Myometrial cell (primary cell): ENCODE results near the genes FBXO28 and CNIH4.

DNA sequence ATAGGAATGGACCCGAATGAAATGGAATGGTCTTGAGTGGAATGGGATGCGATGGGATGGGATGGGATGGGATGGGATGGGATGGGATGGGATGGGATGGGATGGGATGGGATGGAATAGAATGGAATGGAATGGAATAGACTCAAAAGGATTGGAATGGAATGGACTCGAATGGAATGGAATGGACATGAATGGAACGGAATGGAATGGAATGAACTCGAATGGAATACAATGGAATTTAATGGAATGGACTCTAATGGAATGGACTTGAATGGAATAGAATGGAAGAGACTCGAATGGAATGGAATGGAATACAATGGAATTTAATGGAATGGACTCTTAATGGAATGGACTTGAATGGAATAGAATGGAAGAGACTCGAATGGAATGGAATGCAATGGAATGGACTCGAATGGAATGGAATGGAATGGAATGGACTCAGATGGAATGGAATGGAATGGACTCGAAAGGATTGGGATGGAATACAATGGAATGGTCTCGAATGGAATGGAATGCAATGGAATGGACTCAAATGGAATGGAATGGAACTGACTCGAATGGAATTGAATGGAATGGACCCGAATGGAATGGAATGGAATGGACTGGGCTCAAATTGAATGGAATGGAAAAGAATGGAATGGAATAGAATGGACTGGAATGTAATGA lies 98.8 kb upstream of the FBXO28 start:
- RAMPAGE, long total RNA, result no peak

DNA sequence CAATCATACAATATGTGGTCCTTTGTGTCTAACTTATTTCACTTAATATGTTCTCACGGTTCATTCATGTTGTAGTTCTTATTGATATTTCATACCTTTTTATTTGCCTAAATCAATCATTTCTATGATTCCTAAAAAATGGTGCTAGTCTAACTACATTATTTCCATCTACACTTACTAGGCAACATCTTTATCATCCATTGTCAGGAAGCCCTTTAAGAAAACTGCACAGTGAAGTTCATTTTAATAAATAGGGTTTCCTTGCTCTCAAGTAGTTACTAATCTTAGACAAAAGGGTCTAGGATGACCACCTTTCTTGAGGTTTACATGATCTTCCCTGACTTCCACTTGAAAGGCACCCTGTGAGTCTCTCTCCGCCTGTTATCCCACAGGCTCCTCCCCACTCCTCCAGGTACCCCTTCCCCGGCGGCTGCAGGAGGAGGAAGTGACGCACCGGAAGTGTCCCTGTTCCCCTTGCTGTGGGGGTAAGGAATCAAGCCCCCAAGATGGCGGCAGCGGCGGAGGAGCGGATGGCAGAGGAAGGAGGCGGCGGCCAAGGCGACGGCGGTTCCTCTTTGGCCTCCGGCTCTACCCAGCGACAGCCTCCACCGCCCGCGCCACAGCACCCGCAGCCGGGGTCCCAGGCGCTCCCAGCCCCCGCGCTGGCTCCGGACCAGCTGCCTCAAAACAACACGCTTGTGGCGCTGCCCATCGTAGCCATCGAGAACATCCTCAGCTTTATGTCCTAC lies at the start of gene FBXO28:
FBXO28 (plus strand) TSS at position 488 of the 749 bp plus-strand sequence.
- RAMPAGE, long total RNA, result start-site peak on the plus strand centred at position 478 of the sequence, 16 bp wide, 339 and 147 reads in 2 replicates

GRCh38 chr1:224209977-224210706 lies 27.1 kb downstream of the DEGS1 start:
- RAMPAGE, long total RNA, result no peak

GRCh38 chr1:224219537-224219983 lies 36.5 kb downstream of the DEGS1 start:
- RAMPAGE, long total RNA, result no peak

- RAMPAGE, long total RNA, result no peak
Measured at GRCh38 chr1:224262481-224262883, 67.5 kb downstream of the NVL start.

DNA sequence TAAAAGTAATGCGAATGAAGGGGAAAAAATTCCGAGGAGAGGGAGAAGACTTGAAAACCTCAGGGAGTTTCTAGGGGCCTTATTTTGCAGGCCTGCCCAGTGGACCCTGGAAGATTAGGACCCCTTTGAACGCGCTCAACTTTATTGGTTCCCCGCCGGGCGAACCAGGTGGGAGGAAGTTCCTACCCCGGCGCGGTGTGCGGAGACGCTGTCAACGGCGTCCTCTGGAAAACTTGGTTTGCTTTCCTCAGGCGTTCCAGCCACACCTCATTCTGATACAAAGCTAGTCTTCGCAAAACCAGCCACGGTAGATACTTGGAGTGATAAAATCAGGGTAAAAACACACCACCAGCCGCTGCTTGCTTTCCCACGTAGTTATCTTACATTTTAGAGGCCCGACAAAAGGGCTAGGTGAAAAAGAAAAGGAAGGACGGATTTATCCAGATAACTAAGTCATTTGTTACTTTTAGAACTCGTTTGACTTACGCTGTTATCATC lies 349 bp upstream of the NVL start:
- RAMPAGE, long total RNA, result no peak

DNA sequence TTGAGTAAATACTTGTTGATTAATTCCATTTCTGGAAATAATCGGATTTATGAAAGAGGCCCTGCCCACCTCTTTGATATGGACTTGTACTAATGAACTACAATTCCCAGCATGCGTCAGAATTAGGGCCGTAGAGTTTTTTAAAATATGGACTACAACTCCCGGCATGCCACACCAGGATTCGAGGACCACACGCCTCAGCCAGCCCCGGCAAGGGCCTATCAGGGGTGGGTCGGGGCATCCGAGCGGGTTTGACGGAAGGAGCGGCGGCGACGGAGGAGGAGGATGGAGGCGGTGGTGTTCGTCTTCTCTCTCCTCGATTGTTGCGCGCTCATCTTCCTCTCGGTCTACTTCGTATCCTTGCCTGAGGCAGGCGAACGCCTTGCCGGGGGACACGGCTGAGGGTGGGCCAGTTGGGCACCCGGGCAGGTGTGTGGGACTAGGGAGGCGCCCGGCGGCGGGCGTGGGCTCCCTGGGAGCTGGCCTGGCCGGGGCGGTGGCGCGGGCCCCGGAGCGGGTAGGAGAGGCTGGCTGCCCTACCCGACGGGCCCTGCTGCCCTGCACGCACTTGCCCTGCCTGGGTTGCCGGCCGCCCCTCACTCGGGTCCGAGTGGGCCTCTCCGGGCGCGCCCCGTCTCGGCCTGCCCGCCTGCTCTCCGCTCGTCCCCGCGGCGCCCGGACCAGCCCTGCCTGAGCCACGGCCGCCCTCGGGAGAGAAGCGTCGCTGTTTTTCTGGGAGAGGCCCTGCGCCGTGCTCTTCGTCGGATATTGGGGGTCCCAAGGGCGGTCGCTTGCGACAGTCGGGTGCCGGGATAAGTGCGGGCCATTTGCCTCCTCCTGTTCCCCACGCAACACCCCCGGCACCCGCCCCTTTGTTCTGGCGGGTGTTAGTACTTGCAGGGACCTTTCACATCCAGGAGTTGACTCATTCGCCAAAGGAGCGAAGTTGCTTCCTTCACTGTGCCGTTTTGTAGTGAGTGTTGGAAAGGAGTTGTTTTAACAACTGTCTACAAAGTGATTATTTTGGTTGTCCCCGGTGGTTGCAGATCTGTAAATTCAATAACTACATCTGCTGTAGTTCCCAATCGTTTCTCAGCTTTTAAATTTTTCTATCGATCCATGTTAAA lies at the start of gene CNIH4:
CNIH4 (plus strand) TSS at position 240 of the 1,127 bp plus-strand sequence.
- RAMPAGE, long total RNA, result start-site peak on the plus strand centred at position 239 of the sequence, 80 bp wide, 1,898 and 2,870 reads in 2 replicates

GRCh38 chr1:224423796-224424168 lies 10.8 kb downstream of the WDR26 start:
- RAMPAGE, long total RNA, result no peak

GRCh38 chr1:224430627-224431238 lies 3.9 kb downstream of the WDR26 start:
- RAMPAGE, long total RNA, result no peak

DNA sequence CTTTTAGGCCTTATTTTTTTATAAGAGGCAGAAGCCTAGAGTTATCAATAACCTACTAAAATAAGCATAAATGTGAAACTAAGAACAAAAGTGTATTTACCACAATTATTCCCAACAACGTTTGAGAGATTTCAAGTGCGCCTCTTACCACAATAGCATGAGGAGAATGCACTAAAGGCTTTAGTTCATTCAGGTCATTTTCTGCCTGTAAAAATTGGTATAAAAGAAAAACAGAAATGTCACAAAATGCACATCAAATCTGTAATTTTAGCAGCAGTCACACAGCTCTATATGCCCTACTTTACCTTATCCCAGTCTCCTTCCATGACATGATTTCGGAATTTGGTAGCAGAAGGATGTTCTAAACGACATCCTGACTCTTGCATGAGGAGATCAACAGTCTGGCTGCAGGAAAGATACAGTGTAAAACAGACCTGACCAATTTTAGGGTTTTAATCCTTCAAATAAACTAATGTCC lies 3.2 kb downstream of the WDR26 start:
- RAMPAGE, long total RNA, result no peak

DNA sequence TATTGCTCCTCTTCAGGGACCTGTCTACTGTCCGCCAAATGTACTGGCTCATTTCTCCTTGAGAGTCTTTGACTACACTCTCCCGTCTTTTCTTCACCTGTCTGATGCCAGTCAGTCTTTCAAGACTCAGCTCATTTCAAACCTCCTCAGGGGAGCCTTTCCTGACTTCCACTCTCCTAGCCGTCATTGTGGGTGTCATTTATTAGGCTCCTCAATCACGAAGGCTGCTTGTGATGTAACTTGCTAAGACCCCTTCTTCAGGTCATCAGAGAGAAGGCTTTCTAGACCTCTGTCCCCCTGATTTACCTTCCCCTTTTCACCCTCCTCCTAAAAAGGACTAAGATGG lies 2.2 kb upstream of the WDR26 start:
- RAMPAGE, long total RNA, result no peak

DNA sequence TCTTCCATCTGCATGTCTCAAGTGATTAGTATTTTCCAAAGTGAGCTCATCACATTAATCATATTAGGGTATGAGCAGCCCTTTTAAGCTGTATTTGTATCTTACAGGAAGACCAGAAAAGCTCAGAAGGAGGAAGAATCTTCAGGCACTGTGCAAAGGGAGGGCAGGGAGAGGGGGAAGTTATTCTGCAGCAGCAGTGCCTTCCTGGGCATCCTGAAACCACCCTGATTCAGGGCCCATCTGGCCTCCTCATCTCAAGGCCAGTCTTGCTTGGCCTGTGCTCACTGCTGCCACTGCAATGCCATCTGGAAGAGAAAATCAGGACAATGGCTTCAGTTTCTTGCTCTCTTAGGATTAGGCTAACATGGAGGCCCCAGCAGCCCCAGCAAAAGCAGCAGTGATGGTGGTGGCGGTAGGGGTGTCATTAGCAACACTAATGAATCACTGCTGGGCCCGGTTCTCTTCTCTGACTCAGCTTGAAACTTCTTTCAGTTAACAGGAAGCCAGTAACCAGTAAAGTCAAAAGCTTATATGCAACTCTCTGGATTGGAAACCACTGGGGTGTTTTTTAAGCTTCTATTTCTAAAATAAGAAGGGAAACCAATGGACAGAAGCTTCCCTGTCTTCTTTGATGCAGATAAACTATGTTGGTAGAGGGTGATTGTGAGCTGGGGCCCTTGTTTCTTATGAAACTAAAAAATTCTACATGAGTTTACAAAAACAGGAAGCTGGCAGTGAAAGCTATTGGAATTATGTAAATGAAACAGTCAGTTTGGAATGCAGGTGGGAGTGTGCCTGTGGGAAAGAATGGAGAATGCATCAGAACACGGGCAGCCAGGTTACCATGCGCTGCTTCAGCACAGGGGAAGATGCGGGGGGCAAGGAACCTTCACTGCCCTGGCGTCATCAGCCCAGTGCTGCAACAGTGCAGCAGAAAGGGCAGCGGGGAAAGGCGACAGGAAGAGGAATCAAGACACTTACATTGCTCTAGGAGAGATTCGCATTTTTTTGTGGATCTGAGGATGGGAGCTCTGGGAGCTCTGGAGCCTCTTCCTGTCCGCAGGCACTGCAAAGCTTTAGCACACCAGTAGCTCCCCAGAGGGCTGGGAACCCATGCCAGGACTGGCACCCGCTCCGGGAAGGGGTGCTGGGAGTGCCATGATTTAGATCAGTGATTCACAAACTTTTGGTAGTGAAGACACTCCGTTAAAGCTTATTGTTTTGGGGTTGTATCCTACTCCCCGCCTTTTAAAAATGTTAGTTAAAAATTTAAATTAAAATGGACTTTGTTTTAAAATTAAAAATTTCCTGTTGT lies 63.8 kb upstream of the WDR26 start:
- RAMPAGE, long total RNA, result no peak

GRCh38 chr1:224882428-224882670 lies 47.1 kb upstream of the DNAH14 start:
- RAMPAGE, long total RNA, result no peak

GRCh38 chr1:225426434-225426889 lies 1.4 kb downstream of the LBR start:
- RAMPAGE, long total RNA, result no peak

DNA sequence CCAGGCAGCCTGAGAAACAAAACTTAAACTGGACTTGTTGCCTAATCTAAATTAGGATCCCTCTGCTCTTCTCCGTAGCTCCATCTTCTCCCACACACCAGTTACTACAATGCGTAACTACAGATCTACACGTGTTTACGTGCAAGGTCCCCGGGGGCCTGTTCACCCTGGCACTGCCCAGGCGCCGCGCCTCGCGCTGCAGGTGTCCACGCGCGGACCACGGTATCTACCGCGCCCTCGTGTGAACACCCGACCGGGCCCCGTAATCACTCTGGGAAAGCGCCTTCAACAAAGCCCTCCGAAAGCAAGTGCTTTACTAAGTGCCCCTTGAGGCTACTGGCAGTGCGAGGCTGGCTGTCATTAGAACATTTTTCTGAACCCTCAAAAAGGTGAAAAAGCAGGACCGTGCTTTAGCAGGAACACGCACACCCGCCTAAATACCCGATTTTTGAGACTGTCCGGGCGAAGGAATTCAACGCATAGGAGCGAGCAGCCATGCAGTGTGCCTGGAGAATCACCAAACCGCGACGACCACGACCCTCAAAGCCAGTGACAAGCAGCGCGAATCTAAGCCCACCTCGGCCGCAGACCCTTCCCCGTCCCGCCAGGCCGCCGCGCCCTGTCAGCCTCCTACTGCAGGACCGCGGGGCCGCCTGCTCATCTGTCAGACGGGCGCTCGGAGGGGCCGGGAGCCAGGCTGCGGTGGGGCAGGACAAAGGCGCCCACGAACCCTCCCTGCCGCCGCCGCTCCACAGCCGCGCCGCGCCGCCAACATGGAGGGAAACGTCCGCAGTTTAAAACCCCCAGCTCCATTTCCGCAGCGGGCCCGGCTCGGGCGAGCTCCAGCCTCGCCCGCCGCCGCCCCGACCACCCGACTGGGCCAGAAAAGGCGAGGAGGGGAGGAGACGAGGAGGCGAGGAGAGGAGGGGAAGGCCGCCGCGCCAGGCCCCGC lies 672 bp downstream of the LBR start:
- RAMPAGE, long total RNA, result no peak

DNA sequence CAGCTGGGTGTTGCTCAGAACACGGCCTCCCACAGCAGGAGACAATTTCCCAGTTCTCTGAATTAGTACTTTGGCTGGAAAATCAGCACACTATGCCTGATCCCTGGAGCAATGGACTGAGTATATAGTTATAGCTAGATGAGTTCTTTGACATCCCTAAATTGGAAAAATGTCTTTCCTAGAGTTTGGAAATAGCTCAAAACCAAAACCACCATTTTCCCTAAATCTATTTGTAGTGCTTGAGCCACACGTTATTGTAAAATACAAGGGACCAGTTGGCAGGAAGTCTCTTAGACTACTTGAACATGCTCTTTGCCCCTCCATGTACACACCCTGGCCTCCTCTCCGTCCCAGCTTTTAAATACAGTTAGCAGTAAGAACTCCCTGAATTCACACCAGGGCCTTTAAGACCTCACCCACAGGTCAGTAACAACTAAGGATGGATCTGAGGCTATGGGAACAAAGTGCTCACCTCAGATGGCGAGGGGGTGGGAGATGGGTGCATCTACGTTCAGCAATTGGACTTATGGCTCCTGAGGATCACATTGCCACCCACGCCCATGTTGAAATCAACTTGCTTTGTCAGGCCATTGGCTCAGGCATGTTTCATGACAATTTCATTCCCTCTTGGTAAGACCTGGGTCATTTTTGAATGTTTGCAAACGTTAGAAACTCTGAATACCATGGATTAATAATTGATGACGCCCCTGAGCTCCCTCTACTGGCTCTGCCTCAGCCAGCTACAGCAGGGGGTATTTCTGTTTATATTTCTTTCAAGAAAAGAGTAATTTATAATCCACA lies 13.4 kb upstream of the LBR start:
- RAMPAGE, long total RNA, result no peak

DNA sequence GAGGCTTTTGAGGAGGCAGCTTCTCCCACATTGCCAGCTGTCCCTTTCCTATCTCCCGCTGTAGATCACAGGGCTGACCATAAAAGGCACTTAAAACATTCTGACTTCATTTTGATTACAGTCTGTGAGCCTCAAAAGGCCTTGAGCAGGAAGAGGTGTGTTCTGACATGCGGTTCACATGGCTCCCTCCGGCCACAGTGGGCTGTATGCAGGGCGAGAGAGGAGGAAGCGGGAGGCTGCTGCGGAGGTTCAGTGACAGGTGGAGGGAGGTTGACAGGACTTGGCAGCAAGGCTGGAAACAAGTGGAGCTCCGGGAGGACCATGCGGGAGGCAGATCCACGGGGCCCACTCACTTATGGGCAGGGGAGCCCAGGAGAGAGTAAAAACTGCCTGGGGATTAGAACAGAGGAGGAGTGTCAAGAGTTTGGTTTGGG lies 50.1 kb upstream of the LBR start:
- RAMPAGE, long total RNA, result no peak

DNA sequence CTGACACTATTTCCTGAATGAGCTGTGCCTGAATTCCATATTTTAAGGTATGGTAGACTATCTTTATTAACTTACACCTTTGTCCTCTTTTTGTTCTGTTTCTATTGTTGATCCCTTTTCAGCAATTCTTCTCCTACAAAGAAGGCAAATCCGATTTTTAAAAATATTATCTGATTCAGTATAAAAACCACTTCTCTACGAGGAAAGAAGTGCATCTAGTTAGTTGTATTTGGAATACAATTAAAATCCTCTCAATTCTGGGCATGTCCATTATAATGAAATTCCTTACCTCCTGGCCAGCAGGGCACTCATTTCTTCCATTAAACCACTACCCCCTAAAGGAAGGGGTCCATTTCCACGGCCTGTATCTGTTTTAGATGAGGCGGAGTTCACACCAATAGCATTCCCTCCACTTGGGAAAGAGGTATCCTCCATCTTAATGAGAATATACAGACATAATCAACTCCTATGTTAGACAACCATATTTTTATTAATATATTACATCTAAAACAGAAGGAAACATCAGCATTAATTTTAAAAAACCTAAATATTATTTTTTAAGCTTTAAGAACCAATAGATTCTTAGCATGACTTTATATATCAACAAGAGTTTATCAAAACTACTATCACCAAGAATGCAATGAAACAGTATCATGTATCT lies 84.9 kb upstream of the LBR start:
- RAMPAGE, long total RNA, result no peak

DNA sequence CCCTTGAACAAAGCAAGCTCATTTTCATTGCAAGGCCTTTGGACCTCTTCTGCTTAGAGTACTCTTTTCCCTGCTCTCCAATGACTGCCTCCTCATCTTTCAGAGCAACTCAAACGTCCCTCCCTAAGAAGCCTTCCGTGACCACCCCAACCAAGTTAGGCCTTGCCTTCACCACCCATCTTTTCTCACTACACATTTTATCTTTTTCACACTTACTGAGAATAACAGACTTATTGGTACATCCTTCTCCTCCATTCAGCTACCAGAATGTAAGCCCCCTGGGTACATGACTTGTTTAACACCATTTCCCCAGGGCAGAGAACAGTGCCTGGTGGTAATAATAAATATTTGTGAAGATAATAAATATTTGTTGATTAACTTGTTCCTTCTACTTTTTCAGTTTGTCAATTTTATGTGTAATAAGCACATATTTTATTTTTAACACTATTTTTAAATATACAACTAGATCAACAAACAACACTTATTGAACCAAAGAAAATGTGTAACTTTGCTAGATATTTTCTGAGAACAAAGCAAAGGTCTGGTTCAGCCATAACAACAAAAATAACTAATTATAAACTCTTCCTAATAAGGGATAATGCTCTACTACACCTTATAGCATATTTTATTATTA lies 39.7 kb downstream of the ENAH start:
- RAMPAGE, long total RNA, result no peak

DNA sequence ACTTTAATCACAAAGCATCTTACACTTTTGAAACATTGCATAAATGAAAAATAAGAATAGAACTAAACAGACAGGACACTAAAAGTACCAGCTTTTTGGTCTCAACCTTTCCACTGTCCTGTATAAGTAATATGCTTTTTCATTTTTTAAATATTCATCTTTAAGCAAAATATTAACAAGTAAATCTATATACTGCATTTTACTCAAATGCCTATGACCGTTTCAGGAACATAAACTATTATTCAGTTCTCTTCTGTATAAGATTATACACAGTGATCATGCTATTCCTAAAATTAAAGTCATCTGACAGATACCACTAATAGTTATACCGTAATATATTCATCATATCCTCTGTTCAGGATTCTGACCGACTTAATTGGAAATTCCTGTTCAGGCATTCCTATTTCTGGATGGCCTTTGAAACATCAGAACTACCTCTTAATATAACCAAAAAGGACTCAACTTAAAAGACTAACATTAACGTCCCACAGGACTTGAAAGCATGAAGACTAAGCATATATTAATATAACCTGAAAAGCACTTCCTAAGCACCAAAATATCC lies 3.3 kb downstream of the ENAH start:
- RAMPAGE, long total RNA, result no peak